K562 (cell line): ENCODE data around the genes RPS6KL1 and FOS.

DNA sequence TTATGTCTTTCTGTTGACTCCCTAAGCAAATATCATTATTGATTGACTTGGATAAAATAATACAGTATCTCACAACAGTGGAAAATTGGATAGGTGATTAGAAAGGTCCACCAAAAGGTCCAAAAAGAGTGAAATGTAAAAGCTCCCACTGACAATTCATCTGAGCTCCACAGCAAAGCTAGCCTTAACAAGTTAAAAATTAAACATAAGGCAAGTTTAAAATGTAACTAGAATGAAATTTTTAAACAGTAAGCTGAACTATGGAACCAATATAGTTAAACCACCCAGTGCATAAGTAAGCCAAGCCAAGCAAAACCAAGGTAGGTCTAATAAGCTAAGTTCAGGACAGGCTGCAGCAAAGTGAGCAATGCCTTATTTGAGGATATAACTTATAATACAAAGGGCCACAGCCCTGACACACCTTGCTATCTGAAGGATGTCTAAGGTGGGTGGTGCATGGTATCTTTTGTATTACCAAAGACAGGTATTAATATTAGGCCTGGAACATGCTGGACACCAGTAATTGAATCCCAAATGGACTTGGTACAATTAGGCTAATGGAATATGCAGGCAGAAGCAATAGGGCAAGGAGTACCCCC lies 21.7 kb downstream of the ENTPD5 start:
- RAMPAGE, long total RNA, result no peak
PRO-cap:
- standard, result no peak
- CoPRO, capped RNA only, 2 experiments, result no peak in any of the 2 experiments
- CoPRO, capped and uncapped RNA, 2 experiments, result no peak in any of the 2 experiments
- CoPRO, uncapped RNA only, 2 experiments, result no peak in any of the 2 experiments
CAGE:
- cytosol, long polyA plus RNA, result no peak
- long polyA plus RNA, result no peak
- nucleolus, long total RNA, result no peak
- nucleus, long polyA plus RNA, result no peak

- RAMPAGE, long total RNA, result no peak
- RRBS, result no CpG with 5 or more reads among the region's 33 CpGs
PRO-cap:
- standard, result no peak
- CoPRO, capped RNA only, 2 experiments, result no peak in any of the 2 experiments
- CoPRO, capped and uncapped RNA, 2 experiments, result no peak in any of the 2 experiments
- CoPRO, uncapped RNA only, 2 experiments, result no peak in any of the 2 experiments
CAGE:
- cytosol, long polyA plus RNA, result no peak
- long polyA plus RNA, result no peak
- nucleolus, long total RNA, result no peak
- nucleus, long polyA plus RNA, result no peak
Observed at GRCh38 chr14:74217636-74218109, 21.6 kb upstream of the VSX2 start.

DNA sequence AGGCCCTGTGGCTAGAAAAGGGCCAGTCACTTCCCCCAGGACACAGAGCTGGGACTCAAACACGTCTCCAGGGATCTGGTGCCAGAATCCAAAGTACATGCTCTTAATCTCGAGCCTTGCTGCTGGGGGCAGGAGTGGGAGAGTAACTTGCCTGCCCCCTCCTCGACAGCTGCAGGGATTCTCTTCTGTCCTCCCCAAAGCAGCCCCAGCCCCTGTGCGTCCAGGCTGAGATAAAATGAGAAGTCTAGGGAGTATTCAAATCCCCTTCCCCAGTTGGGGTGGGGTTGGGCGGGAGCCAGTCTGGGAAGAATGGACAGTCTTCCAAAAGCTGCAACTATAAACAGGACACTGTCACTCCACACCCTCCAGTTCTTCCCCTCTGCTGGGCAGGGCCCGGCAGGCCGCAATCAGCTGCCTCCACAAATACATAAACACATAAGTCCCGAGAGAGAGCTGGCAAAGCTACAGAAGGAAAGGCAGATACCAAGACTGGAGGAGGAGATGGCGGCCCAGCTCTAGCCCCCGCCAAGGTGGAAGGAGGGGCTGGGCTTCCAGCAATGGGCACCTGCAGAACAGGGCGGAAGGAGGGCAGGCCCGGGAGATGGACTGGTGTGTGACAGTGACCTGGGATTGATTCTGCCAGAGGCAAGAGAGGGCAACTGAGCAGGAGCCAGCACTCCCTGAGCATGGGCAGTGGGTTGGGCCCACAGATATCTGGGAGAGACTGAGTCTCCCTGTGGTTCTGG lies 12.7 kb downstream of the LTBP2 start:
- RAMPAGE, long total RNA, result no peak
- RRBS, result no CpG with 5 or more reads among the region's 12 CpGs
PRO-cap:
- standard, result no peak
- CoPRO, capped RNA only, 2 experiments, result no peak in any of the 2 experiments
- CoPRO, capped and uncapped RNA, 2 experiments, result no peak in any of the 2 experiments
- CoPRO, uncapped RNA only, 2 experiments, result no peak in any of the 2 experiments
CAGE:
- cytosol, long polyA plus RNA, result no peak
- long polyA plus RNA, result no peak
- nucleolus, long total RNA, result no peak
- nucleus, long polyA plus RNA, result no peak

DNA sequence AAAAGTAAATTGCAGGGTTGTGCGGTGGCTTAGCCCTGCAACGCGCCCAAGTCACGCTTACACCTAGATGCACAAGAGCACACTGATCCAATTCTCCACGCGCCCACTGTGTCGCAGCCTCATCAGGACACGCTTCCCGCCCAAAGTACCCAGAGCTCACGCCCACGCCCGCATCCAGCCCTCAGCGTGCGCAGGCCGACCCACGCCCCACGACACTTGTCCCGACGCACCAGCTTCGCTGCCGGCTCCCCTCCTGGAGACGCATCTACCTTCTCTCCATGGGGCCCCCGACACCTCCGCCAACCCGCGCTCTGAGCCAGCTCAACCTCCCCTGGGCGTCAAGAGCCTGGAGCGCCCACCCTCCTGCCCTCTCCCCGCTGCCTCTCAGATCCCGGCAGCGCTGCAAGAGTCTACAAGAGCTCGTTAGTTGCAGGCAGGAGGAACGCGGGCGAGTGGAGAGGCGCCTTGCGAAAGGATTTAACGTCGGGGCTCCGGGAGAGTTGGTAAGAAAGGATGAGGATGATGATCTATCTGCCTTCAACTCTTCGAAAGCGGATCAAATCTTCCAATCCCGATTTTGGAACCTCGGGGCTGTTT lies 1.2 kb downstream of the LTBP2 start:
- RAMPAGE, long total RNA, result no peak
- RRBS, result 53% methylated on average over 8 of the region's 44 CpGs
PRO-cap:
- standard, result no peak
- CoPRO, capped RNA only, 2 experiments, result no peak in any of the 2 experiments
- CoPRO, capped and uncapped RNA, 2 experiments, result no peak in any of the 2 experiments
- CoPRO, uncapped RNA only, 2 experiments, result no peak in any of the 2 experiments
CAGE:
- cytosol, long polyA plus RNA, result no peak
- long polyA plus RNA, result no peak
- nucleolus, long total RNA, result no peak
- nucleus, long polyA plus RNA, result no peak

DNA sequence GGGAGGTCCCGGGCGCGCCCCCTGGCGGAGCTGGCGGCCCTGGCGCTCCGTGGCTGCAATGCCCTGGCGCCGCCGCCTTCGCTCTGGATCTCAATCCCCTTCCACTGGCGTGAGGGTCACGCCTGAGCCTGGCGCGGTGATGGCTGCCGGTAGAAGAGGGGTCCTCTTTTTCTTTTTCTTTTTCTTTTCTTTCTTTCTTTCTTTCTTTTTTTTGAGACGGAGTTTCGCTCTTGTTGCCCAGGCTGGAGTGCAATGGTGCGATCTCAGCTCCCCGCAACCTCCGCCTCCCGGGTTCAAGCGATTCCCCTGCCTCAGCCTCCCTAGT lies 670 bp upstream of the LTBP2 start:
- RAMPAGE, long total RNA, result no peak
- RRBS, result 30% methylated on average over 2 of the region's 23 CpGs
PRO-cap:
- standard, result bidirectional peak, plus-strand start at position 40 of the sequence, minus-strand start outside the sequence
- CoPRO, capped RNA only, 2 experiments, result peak in 2 of 2 experiments; most common plus-strand start position 59 of the sequence (in 1)
- CoPRO, capped and uncapped RNA, 2 experiments, result no peak in any of the 2 experiments
- CoPRO, uncapped RNA only, 2 experiments, result no peak in any of the 2 experiments
CAGE:
- cytosol, long polyA plus RNA, result no peak
- long polyA plus RNA, result no peak
- nucleolus, long total RNA, result no peak
- nucleus, long polyA plus RNA, result no peak

DNA sequence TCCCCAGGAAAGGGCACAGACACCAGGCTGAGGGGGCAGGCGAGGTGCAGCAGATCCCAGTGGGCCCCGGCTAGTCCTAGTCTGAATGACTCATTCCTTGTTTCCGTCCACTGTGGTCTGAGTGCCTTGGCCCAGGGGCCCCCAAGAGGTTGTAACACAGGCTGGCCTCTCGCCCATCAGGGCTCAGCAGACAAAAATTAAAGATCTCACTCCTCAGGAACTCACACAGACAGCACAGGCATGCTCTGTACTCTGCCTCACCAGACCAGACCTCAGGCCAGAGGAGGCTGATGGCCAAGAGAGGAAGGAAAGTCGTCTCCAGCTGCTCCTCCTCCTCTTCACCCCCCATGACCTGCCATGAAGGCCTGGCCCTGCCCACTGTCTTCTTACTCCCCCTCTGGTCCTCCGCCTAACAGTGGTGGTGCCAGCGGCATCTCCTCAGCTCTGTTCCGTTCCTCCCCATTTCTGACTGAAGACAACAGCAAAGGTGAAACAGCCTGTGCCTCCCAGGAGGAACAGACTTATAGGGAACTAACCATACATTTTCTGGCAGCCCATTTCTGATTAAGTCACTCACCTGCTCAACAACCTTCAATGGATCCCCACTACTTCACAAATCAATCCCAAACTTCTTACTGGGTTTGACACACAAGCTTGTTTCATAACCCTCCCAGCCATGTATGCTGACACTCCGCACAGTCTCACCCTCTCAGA lies 7.8 kb upstream of the LTBP2 start:
- RAMPAGE, long total RNA, result no peak
- RRBS, result no CpG with 5 or more reads among the region's 9 CpGs
PRO-cap:
- standard, result no peak
- CoPRO, capped RNA only, 2 experiments, result no peak in any of the 2 experiments
- CoPRO, capped and uncapped RNA, 2 experiments, result no peak in any of the 2 experiments
- CoPRO, uncapped RNA only, 2 experiments, result no peak in any of the 2 experiments
CAGE:
- cytosol, long polyA plus RNA, result no peak
- long polyA plus RNA, result no peak
- nucleolus, long total RNA, result no peak
- nucleus, long polyA plus RNA, result no peak

DNA sequence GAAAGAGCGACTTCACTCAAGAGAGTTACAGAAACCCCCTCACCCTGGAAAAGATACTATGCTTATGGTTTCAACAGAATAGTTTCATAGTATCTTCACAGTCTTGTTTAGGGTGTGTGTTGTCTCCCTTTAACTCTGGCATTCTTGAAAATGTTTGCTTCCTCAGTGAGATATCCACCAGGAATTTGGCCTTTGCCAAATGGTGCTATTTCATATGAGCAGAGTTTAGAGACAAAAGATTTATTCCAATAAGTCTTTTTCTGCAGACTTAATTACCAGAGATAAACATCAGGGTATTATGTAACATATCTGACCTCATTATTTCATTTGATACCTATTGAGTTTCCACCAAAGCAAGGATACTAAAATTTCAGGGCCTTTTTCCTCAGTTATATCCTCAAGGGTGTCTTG lies 44.0 kb upstream of the LTBP2 start:
- RAMPAGE, long total RNA, result no peak
- RRBS, result no CpG with 5 or more reads among the region's 1 CpG
PRO-cap:
- standard, result no peak
- CoPRO, capped RNA only, 2 experiments, result no peak in any of the 2 experiments
- CoPRO, capped and uncapped RNA, 2 experiments, result no peak in any of the 2 experiments
- CoPRO, uncapped RNA only, 2 experiments, result peak in 1 of 2 experiments; most common minus-strand start position 156 of the sequence (in 1)
CAGE:
- cytosol, long polyA plus RNA, result no peak
- long polyA plus RNA, result no peak
- nucleolus, long total RNA, result no peak
- nucleus, long polyA plus RNA, result no peak

DNA sequence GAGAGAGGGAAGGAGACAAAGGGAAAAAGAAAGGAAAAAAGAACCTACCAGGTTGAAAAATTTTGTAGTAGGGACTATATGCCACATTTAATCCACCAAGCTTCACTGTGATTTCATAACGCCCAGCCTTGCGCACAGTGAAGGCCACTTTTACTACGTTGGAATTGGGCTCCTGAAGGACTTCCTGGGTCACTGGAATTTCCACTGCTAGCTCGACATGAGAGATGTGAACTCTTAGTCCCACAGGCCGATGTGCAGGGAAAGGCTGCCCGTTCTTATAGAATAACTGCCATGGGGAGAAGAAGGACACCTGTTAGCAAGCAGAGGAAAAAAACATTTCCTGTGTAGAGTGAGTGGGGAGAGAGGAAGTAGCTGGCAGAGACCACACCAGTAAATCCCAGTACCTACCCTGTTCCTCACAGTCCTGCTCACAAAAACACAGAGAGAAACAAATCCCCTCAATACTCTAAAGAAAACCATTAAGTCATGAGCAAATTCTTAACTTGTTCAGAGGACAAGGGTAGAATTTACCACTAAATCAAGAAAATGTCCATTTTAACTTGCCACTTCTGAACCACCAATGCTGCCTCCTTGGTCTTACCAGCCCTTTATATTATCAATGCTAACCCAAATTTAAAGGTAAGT lies 29.5 kb downstream of the AREL1 start:
- RAMPAGE, long total RNA, result no peak
- RRBS, result no CpG with 5 or more reads among the region's 6 CpGs
PRO-cap:
- standard, result no peak
- CoPRO, capped RNA only, 2 experiments, result no peak in any of the 2 experiments
- CoPRO, capped and uncapped RNA, 2 experiments, result no peak in any of the 2 experiments
- CoPRO, uncapped RNA only, 2 experiments, result no peak in any of the 2 experiments
CAGE:
- cytosol, long polyA plus RNA, result no peak
- long polyA plus RNA, result no peak
- nucleolus, long total RNA, result no peak
- nucleus, long polyA plus RNA, result no peak

DNA sequence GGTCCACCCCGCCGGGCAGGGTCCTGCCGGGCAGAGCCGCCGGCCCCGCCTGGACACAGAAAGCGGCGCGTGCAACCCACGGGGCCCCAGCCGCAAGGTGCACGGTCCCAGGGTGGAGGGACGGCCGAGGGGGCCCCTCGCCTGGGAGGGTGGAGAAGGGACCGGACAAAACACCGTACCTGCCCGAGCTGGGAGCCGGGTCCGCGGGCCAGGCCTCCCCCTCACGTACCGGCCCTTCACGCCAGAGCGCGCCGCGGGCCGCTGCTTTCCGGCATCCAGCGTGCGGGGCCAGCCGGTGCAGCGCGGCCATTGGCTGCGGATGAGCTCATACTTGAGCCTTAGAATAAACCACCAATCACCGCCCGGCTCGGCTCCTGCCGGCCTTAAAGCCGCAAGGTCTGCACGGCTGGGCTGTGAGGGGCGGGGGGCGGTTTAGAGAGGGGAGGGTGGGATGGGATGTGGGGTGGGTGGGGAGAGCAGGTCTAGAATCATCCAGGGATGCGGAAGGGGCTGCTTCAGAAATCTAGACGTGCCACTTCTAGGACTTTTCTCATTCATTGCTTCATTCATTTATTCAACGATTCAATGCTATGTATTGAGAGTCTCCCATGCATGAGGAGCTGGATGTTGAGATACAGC lies at the start of gene RPS6KL1:
Gene RPS6KL1, minus strand, starts transcription at position 260 of the 639 bp plus-strand sequence.
- RAMPAGE, long total RNA, result no peak
- RRBS, result 2% methylated on average over 14 of the region's 47 CpGs
PRO-cap:
- standard, result bidirectional peak, plus-strand start at position 375 of the sequence, minus-strand start at position 240 of the sequence
- CoPRO, capped RNA only, 2 experiments, result no peak in any of the 2 experiments
- CoPRO, capped and uncapped RNA, 2 experiments, result no peak in any of the 2 experiments
- CoPRO, uncapped RNA only, 2 experiments, result no peak in any of the 2 experiments
CAGE:
- cytosol, long polyA plus RNA, result no peak
- long polyA plus RNA, result no peak
- nucleolus, long total RNA, result no peak
- nucleus, long polyA plus RNA, result no peak

DNA sequence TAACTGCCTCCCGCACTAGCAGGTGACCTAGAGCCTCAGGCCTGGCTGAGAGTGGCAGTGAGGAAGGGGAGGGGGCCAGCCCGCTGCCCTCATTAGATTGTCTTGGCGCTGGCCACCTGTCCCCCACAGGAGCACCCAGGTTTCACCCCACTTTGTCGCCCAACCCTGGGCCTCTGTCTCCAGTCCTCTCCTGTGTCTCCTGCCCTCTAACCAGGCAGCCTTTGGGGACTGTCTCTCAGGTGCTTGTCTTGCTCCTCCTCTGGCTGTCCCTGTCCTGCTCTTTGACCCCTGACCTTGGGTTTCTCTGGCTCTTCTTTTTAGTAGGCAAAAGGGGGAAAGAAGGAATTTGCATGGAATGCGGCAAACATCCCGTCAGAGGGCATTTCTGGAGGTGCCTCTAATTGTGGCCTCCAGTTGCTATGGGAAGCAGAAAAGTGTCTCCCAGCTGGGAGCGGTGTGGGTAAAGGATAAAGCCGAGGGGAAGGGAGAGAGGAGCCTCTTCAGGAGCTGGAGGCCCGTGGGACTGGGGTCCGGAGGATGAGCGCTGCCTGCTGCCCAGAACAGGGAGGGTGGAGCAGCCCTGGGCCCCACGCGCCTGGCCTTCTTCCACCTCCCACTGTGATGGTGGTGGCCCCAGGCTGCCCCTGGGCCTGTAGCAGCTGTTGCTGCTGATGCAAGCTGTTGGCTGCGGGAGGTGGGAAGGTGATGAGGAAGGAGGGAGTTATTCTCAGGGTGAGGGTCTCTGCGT lies 18.8 kb upstream of the PGF start:
- RAMPAGE, long total RNA, result no peak
- RRBS, result no CpG with 5 or more reads among the region's 15 CpGs
PRO-cap:
- standard, result no peak
- CoPRO, capped RNA only, 2 experiments, result no peak in any of the 2 experiments
- CoPRO, capped and uncapped RNA, 2 experiments, result no peak in any of the 2 experiments
- CoPRO, uncapped RNA only, 2 experiments, result no peak in any of the 2 experiments
CAGE:
- cytosol, long polyA plus RNA, result no peak
- long polyA plus RNA, result no peak
- nucleolus, long total RNA, result no peak
- nucleus, long polyA plus RNA, result no peak

GRCh38 chr14:75176743-75177251 lies 385 bp upstream of the TMED10 start:
- RAMPAGE, long total RNA, result no peak
- RRBS, result 2% methylated on average over 6 of the region's 18 CpGs
PRO-cap:
- standard, result bidirectional peak, plus-strand start at chr14:75177004, minus-strand start at chr14:75176881
- CoPRO, capped RNA only, 2 experiments, result no peak in any of the 2 experiments
- CoPRO, capped and uncapped RNA, 2 experiments, result no peak in any of the 2 experiments
- CoPRO, uncapped RNA only, 2 experiments, result no peak in any of the 2 experiments
CAGE:
- cytosol, long polyA plus RNA, result no peak
- long polyA plus RNA, result no peak
- nucleolus, long total RNA, result no peak
- nucleus, long polyA plus RNA, result no peak

DNA sequence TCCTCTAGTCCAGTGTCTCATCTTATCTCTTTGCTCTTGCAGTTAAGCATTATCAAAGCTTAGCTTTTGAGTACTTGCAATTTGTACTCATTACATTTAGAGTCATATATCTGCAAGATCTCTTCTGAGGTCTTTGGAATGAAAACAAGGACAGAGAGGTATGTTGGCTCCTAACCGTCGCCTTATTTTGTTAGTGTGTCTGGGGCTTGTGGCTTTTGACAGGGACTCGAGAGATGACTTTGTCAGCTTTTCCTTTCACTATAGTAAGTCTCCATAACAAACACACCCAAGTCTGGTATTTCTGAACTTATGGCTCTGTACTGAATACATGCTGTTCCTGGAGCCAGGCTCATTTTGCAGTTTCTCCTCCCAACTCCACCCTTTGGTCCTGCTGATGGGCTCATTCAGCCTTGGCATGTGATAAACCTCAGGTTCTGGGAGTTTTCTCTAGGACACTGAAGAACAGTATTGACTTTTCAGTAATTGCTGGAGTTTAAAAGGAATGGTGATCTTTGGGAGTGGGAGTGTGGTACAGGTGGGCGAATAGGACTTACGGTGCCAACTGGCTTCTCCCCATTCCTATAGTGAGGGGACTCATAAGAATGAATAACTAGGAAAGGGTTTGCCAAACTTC lies 27.7 kb upstream of the TMED10 start:
- RAMPAGE, long total RNA, result no peak
- RRBS, result no CpG with 5 or more reads among the region's 5 CpGs
PRO-cap:
- standard, result no peak
- CoPRO, capped RNA only, 2 experiments, result no peak in any of the 2 experiments
- CoPRO, capped and uncapped RNA, 2 experiments, result no peak in any of the 2 experiments
- CoPRO, uncapped RNA only, 2 experiments, result no peak in any of the 2 experiments
CAGE:
- cytosol, long polyA plus RNA, result no peak
- long polyA plus RNA, result no peak
- nucleolus, long total RNA, result no peak
- nucleus, long polyA plus RNA, result no peak

DNA sequence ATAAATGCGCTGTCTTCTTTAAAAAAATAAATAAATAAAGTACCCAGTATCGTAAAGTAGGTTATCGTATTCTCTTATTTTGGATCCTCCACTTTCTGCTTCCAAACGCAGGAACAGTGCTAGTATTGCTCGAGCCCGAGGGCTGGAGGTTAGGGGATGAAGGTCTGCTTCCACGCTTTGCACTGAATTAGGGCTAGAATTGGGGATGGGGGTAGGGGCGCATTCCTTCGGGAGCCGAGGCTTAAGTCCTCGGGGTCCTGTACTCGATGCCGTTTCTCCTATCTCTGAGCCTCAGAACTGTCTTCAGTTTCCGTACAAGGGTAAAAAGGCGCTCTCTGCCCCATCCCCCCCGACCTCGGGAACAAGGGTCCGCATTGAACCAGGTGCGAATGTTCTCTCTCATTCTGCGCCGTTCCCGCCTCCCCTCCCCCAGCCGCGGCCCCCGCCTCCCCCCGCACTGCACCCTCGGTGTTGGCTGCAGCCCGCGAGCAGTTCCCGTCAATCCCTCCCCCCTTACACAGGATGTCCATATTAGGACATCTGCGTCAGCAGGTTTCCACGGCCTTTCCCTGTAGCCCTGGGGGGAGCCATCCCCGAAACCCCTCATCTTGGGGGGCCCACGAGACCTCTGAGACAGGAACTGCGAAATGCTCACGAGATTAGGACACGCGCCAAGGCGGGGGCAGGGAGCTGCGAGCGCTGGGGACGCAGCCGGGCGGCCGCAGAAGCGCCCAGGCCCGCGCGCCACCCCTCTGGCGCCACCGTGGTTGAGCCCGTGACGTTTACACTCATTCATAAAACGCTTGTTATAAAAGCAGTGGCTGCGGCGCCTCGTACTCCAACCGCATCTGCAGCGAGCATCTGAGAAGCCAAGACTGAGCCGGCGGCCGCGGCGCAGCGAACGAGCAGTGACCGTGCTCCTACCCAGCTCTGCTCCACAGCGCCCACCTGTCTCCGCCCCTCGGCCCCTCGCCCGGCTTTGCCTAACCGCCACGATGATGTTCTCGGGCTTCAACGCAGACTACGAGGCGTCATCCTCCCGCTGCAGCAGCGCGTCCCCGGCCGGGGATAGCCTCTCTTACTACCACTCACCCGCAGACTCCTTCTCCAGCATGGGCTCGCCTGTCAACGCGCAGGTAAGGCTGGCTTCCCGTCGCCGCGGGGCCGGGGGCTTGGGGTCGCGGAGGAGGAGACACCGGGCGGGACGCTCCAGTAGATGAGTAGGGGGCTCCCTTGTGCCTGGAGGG lies at the start of gene FOS:
Gene FOS, plus strand, starts transcription at position 841 of the 1,247 bp plus-strand sequence.
- RAMPAGE, long total RNA, result no peak
- RRBS, result 1% methylated on average over 24 of the region's 97 CpGs
PRO-cap:
- standard, result bidirectional peak, plus-strand start at position 841 of the sequence, minus-strand start at position 503 of the sequence
- CoPRO, capped RNA only, 2 experiments, result peak in 2 of 2 experiments; most common plus-strand start position 841 of the sequence (in 2); most common minus-strand start position 508 of the sequence (in 1)
- CoPRO, capped and uncapped RNA, 2 experiments, result peak in 2 of 2 experiments; most common plus-strand start position 841 of the sequence (in 2); most common minus-strand start position 526 of the sequence (in 1)
- CoPRO, uncapped RNA only, 2 experiments, result peak in 2 of 2 experiments; most common plus-strand start position 841 of the sequence (in 2)
CAGE:
- cytosol, long polyA plus RNA, result start-site peak on the plus strand centred at position 839 of the sequence, 7 bp wide, 17 and 47 reads in 2 replicates
- long polyA plus RNA, result no peak
- nucleolus, long total RNA, result no peak
- nucleus, long polyA plus RNA, result start-site peak on the plus strand centred at position 820 of the sequence, 45 bp wide, 40 and 78 reads in 2 replicates

DNA sequence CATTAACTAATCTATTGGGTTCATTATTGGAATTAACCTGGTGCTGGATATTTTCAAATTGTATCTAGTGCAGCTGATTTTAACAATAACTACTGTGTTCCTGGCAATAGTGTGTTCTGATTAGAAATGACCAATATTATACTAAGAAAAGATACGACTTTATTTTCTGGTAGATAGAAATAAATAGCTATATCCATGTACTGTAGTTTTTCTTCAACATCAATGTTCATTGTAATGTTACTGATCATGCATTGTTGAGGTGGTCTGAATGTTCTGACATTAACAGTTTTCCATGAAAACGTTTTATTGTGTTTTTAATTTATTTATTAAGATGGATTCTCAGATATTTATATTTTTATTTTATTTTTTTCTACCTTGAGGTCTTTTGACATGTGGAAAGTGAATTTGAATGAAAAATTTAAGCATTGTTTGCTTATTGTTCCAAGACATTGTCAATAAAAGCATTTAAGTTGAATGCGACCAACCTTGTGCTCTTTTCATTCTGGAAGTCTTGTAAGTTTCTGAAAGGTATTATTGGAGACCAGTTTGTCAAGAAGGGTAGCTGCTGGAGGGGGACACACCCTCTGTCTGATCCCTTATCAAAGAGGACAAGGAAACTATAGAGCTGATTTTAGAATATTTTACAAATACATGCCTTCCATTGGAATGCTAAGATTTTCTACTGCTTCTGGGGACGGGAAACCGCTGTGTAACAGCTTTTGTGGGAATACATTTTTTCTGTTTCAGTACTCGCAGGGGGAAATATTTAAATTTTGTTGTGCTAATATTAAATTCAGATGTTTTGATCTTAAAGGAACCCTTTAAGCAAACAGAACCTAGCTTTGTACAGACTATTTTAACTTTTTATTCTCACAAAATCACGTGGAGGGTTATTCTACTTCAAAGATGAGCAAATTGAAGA lies 3.4 kb downstream of the FOS start:
- RAMPAGE, long total RNA, result no peak
- RRBS, result no CpG with 5 or more reads among the region's 7 CpGs
PRO-cap:
- standard, result no peak
- CoPRO, capped RNA only, 2 experiments, result no peak in any of the 2 experiments
- CoPRO, capped and uncapped RNA, 2 experiments, result no peak in any of the 2 experiments
- CoPRO, uncapped RNA only, 2 experiments, result peak in 2 of 2 experiments; most common plus-strand start position 650 of the sequence (in 1)
CAGE:
- cytosol, long polyA plus RNA, result no peak
- long polyA plus RNA, result no peak
- nucleolus, long total RNA, result no peak
- nucleus, long polyA plus RNA, result no peak

- RAMPAGE, long total RNA, result no peak
- RRBS, result no CpG with 5 or more reads among the region's 3 CpGs
PRO-cap:
- standard, result no peak
- CoPRO, capped RNA only, 2 experiments, result no peak in any of the 2 experiments
- CoPRO, capped and uncapped RNA, 2 experiments, result no peak in any of the 2 experiments
- CoPRO, uncapped RNA only, 2 experiments, result no peak in any of the 2 experiments
CAGE:
- cytosol, long polyA plus RNA, result no peak
- long polyA plus RNA, result no peak
- nucleolus, long total RNA, result no peak
- nucleus, long polyA plus RNA, result no peak
Observed at GRCh38 chr14:75380774-75381228, 47.0 kb upstream of the JDP2 start.

GRCh38 chr14:75438526-75439294 lies 10.9 kb downstream of the JDP2 start:
- RAMPAGE, long total RNA, result no peak
- RRBS, result no CpG with 5 or more reads among the region's 20 CpGs
PRO-cap:
- standard, result no peak
- CoPRO, capped RNA only, 2 experiments, result no peak in any of the 2 experiments
- CoPRO, capped and uncapped RNA, 2 experiments, result no peak in any of the 2 experiments
- CoPRO, uncapped RNA only, 2 experiments, result no peak in any of the 2 experiments
CAGE:
- cytosol, long polyA plus RNA, result no peak
- long polyA plus RNA, result no peak
- nucleolus, long total RNA, result no peak
- nucleus, long polyA plus RNA, result no peak

- RAMPAGE, long total RNA, result no peak
- RRBS, result no CpG with 5 or more reads among the region's 8 CpGs
PRO-cap:
- standard, result no peak
- CoPRO, capped RNA only, 2 experiments, result no peak in any of the 2 experiments
- CoPRO, capped and uncapped RNA, 2 experiments, result no peak in any of the 2 experiments
- CoPRO, uncapped RNA only, 2 experiments, result no peak in any of the 2 experiments
CAGE:
- cytosol, long polyA plus RNA, result no peak
- long polyA plus RNA, result no peak
- nucleolus, long total RNA, result no peak
- nucleus, long polyA plus RNA, result no peak
Observed at GRCh38 chr14:75474188-75474753, 46.4 kb downstream of the JDP2 start.

GRCh38 chr14:75515626-75516028 lies 6.6 kb upstream of the BATF start:
- RAMPAGE, long total RNA, result no peak
- RRBS, result no CpG with 5 or more reads among the region's 7 CpGs
PRO-cap:
- standard, result no peak
- CoPRO, capped RNA only, 2 experiments, result no peak in any of the 2 experiments
- CoPRO, capped and uncapped RNA, 2 experiments, result no peak in any of the 2 experiments
- CoPRO, uncapped RNA only, 2 experiments, result no peak in any of the 2 experiments
CAGE:
- cytosol, long polyA plus RNA, result no peak
- long polyA plus RNA, result no peak
- nucleolus, long total RNA, result no peak
- nucleus, long polyA plus RNA, result no peak